Placental epithelial cell (primary cell): Measurements from ENCODE around the genes DNASE1L3 and FHIT.

GRCh38 chr3:58081979-58082547, 73.8 kb downstream of the FLNB start:
- CAGE, long polyA plus RNA = no peak

GRCh38 chr3:58107522-58108119, 99.4 kb downstream of the FLNB start:
- CAGE, long polyA plus RNA = no peak

- CAGE, long polyA plus RNA = no peak
These were observed 94.7 kb downstream of the DNASE1L3 start for GRCh38 chr3:58115855-58116739.

- CAGE, long polyA plus RNA = no peak
These were observed 49.1 kb downstream of the DNASE1L3 start for GRCh38 chr3:58161582-58162142.

- CAGE, long polyA plus RNA = no peak
These were observed 39.0 kb downstream of the DNASE1L3 start for GRCh38 chr3:58171393-58172461.

GRCh38 chr3:58199924-58200455, 10.8 kb downstream of the DNASE1L3 start:
- CAGE, long polyA plus RNA = no peak

DNA sequence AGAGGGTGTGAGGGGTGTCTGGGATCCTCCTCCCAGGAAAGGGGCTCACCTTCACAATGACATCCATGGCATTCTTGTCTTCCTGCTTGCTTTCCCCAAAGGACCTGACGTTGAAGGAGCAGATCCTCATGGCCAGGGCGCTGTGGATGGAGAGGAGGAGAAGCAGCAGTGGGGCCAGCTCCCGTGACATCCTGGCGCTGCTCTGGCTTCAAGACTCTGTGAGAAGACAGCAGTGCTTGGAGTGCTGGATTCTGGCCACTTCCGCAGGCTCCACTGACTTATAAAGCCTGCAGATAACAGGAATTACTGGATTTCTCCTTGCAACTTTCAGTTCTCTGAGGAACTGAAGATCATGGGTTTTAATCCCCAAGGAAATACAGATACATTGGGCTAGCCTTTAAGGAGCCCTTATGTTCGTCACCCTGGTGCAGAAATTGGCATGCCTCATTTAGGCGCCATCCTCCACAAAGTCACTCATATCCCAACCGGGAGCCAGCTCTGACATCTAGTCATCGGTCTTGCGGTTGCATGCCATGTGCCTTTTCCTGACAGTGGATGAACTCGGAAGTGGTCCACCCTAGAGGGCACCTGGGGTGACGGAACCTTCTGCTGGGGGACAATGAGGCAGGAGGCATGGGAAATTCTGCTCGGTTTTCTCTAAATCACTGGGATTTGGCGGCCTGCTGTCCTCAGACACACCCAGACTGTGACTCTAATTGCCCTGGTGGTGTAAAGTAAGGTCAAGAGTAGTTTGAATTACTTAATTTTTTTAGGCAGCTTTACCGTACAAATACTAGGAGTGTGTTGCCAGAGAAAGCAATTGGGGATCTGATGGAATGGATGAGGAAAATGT, at the start of gene DNASE1L3:
Gene DNASE1L3, minus strand, starts transcription at position 256 of the 853 bp plus-strand sequence.
- CAGE, long polyA plus RNA = no peak

DNA sequence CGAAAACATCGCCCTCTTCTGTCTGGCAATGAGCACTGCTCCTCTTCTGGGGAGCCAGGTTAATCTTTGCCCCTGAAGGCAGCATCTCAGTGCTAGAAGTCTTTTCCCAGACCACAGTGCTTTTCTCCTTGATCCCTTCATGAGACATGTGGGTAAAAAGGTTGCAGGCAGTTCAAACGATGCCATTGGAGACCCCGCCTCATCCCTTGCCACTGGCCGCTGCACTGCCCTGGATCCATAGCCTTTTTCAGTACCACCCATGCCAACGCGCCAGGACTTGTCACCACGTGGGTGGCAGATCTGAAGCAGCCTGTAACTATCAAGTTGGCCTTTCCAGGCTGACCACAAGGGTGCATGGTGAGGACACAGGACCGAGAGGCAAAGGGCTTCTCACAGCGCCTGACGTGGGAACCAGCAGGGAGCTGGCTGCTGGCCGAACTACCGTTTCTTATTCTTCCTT, 6.6 kb upstream of the DNASE1L3 start:
- CAGE, long polyA plus RNA = no peak

- CAGE, long polyA plus RNA = no peak
These were observed 6.5 kb upstream of the ABHD6 start for GRCh38 chr3:58231022-58231574.

DNA sequence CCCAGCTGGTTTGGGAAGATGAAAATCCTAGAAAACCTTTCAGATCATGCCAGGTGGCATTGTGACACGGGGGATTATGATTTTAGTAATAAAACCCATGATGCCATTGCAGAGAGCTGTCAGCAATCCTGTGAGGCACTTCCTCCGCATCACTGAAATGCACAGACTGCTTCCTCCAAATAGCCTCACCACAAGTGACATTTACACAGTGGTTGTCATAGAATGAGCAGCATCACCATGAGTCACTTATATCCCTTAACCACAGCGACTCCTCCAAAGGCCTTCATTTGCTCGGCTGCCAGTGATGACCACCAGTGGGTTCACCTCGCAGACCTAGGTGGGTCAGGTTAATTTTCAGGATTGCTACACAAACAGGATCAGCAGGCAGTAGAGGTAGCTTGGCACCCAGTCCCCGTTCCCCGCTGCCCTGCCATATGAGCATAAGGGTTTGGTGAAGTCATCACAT, 22.8 kb downstream of the ABHD6 start:
- CAGE, long polyA plus RNA = no peak

GRCh38 chr3:58360722-58361018, 28.0 kb downstream of the PXK start:
- CAGE, long polyA plus RNA = no peak

- CAGE, long polyA plus RNA = no peak
These were observed 1.0 kb downstream of the KCTD6 start for GRCh38 chr3:58493002-58493248.

GRCh38 chr3:58569474-58570159, 7.6 kb downstream of the FAM107A start:
- CAGE, long polyA plus RNA = no peak

DNA sequence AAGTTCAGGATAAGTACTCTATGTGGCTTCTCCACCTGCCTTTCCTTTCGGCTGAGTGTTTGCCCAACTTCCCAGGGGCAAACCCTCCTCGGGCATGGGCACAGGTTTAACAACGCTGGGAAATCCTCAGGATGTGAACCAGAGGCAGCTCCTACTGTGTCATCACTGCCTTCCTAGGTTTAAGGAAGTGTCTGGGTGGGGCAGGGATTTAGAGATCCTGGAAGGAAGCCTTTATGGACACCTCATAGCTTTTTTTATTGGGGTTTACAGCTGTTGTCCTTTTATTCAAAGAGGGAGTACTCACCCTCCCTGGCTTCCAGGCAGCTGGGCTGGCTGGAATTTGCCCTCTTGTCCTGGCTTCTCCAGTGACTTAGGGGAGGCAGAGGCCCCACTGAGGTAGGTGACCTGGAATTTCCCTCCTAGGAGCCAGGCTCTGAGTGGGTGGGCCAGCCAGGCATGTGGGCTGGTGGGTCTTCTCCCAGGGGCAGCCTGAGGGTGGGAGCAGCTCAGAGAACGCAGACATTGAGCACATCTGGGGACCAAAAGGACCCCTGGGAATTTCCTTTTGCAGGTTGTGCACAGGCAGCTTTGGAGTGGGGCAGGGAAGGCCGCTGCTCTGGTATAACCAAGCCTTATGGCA, 13.5 kb upstream of the FAM3D start:
- CAGE, long polyA plus RNA = no peak

DNA sequence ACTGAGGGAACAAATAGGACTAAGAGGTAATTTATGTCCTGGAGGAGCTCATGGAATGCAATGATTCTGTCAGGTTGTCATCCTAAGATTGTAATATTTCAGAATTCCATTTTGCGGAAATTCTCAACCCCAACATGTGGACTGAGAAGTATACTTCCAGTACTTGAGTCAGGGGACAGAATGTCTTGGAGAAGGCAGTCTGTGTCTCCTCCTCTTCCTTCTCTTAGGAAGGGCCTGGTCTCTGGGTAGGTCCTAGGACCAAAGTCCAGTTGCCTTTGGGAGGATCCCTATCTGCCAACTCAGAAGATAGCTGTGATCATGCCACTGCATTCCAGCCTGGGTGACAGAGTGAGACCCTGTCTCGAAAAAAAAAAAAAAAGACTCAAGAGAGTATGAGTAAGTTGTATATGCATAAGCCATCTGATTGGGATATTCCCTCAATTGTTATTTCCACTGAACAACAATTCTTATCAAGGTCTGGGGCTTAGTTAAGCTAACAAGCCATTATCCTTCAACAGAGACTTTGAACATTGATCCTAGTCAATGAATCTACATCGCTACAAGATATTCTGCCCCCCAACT, 23.9 kb upstream of the FAM3D start:
- CAGE, long polyA plus RNA = no peak

DNA sequence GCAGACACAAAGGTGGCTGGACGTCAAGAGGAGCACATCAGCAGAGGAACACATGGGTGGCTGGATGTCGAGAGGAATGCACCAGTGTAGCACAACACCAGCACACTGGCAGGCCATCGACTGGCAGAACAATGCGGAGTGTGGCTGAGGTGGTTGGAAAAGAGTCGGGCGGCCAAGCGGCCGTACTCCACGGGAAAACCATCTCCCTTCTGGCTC, 335.3 kb upstream of the CFAP20DC start:
- CAGE, long polyA plus RNA = no peak

GRCh38 chr3:59424655-59425252, 374.9 kb upstream of the CFAP20DC start:
- CAGE, long polyA plus RNA = no peak

- CAGE, long polyA plus RNA = no peak
These were observed 961.0 kb upstream of the CFAP20DC start for GRCh38 chr3:60010664-60011394.

- CAGE, long polyA plus RNA = no peak
These were observed 1037.9 kb downstream of the FHIT start for GRCh38 chr3:60213172-60213844.

DNA sequence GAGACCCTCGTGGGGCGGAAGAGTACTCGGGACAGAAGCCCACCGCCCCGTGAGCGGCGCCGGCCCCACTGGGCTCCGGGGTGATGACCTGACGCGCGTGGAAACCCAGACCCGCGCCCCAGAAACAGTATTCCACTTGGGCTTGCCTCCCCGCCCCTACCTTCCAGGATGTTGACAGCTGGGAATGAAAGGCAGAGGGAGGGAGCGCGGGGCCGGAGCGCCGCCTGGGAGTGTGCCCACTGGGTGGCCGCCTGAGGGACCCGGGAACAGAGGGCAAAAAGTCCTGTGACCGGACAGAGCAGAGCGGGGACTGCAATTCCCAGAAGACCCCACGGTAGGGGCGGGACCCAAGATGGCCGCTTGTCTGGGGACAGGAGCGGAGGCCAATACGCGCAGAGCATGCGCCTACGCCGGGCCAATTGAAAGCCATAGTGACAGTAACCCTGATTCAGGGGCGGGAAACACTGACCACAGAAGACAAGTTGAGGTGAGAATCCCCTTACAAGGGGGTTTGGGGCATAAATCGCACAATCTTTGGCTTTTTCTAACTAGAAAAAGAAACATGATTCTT, at the start of gene FHIT:
Gene FHIT, minus strand, starts transcription at position 312 of the 571 bp plus-strand sequence.
- CAGE, long polyA plus RNA = no peak